Cerebellum (tissue), 5 donors: ENCODE measurements around the gene ELL2.

DNA sequence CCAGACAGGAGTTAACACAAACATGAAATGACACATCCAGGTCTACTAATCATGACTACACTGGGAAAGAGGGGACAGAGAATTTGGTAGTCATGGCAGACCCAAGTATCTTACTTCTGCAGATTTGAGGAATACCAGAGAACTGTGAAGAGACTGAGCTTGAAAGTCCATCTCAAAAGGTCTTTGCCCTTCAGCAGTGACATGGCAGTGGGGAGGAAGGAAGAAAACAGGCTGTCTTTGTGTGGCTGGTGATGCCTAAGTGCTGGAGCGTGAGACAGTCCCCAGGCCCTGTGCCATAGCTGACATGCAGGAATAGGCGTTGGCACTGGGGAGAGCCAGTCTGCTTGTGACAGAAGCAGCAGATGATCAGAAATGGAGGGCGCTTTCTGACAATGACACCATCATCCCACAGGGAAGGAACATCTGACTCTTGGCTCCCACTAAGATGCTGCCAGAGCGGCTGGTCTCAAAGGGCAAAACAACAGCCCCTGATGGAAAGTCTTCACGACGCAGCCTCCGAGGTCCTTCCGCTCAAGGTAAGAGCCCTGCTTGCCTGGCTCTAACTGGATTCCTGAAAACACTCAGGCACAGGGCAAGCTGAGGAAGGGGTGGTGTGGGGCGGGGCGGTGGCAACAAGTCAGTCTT is 15.5 kb upstream of the GLRX start:
- PRO-cap, 3 experiments: no peak in any of the 3 experiments
- RAMPAGE, long total RNA: no peak

- PRO-cap, 3 experiments: no peak in any of the 3 experiments
- RAMPAGE, long total RNA: no peak
Observed at GRCh38 chr5:95841739-95842379, 19.3 kb upstream of the GLRX start.

DNA sequence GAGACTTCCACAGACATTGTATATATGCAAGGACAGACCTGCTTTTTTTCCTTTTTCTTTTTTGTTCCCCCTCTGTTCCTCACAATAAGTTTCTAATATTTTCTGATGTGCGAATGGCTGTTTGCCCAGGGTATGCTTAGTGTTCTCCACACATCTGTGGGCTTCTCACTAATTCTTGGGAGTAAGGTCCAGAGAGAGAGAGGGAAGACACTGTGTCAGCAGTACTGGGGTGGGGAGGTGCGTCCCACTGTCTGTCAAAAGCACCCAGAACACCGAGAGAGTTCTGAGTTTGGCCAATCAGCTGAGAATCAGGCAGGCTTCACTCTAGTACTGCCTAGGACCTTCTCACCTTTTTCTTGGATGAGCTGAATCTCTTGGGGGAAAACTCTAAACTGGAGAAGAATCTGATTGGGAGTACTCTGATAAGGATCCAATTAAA is 61.8 kb downstream of the ELL2 start:
- PRO-cap, 3 experiments: no peak in any of the 3 experiments
- RAMPAGE, long total RNA: no peak

GRCh38 chr5:95934039-95934784 is 27.4 kb downstream of the ELL2 start:
- PRO-cap, 3 experiments: no peak in any of the 3 experiments
- RAMPAGE, long total RNA: no peak

- PRO-cap, 3 experiments: peak in 3 of 3 experiments; most common plus-strand start chr5:95961420 (in 1); most common minus-strand start chr5:95961841 (in 3)
- RAMPAGE, long total RNA: no peak
Observed at GRCh38 chr5:95961297-95961941, at the start of gene ELL2. Gene ELL2, minus strand, starts transcription at chr5:95961851.

DNA sequence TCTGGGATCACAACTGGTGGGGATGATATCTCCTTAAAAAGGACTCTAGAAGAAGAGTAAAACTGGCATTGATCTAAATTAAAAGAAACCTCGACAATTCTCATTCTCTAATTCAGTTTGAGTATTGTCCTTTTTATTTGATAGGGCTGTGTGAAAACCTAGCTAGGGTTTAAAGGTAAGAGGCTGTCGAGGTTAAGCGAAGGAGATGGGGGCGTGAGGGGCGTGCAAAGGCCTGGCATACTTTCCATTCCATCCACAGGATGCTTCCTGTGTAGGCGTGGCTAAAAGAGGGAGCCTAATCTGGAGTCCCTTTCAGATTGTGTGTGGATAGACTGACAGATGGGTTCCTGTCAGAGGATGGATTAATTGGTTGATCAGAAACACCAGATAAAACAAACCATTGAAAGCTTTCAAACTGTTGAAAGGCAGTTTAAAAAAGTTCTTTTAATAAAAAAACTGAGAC is 1.1 kb upstream of the ELL2 start:
- PRO-cap, 3 experiments: no peak in any of the 3 experiments
- RAMPAGE, long total RNA: no peak

- PRO-cap, 3 experiments: no peak in any of the 3 experiments
- RAMPAGE, long total RNA: no peak
Observed at GRCh38 chr5:95969631-95969878, 7.9 kb upstream of the ELL2 start.

- PRO-cap, 3 experiments: no peak in any of the 3 experiments
- RAMPAGE, long total RNA: no peak
Observed at GRCh38 chr5:95986819-95987751, 25.4 kb upstream of the ELL2 start.

DNA sequence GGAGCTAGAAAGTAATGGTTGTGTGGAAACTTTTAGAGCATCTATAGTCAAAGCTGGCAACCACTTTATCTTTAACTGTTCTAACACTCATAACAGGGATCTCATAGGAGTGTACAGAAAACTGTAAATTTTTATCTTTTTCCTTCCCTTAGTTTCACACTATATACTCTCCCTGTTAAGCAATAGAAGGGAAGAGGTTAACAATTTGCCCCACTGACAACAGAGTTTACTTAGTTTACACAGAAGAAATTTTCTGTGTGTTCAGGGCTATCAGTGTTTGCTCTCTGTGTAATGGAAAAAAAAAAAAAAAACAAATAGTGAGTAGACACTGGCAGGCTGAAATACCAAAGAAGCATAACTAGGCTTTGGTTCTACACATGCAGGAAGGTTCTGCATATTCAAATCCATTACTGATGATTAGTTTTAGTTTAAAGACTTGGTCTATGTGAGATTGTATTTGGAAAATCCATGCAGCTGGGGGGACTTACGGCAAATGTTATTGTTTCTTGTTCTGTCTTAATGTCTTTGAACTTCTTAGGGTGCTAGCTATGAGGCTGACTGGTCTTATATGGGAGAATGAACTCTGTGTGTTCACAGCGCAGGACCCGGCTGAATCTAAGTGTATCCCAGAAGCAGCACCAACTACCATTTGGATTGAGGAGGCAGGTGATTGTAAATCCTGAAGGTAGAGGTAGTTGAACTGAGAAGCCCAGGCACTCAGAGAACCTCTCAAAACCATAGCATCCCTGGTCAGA is 187.5 kb downstream of the PCSK1 start:
- PRO-cap, 3 experiments: no peak in any of the 3 experiments
- RAMPAGE, long total RNA: no peak

DNA sequence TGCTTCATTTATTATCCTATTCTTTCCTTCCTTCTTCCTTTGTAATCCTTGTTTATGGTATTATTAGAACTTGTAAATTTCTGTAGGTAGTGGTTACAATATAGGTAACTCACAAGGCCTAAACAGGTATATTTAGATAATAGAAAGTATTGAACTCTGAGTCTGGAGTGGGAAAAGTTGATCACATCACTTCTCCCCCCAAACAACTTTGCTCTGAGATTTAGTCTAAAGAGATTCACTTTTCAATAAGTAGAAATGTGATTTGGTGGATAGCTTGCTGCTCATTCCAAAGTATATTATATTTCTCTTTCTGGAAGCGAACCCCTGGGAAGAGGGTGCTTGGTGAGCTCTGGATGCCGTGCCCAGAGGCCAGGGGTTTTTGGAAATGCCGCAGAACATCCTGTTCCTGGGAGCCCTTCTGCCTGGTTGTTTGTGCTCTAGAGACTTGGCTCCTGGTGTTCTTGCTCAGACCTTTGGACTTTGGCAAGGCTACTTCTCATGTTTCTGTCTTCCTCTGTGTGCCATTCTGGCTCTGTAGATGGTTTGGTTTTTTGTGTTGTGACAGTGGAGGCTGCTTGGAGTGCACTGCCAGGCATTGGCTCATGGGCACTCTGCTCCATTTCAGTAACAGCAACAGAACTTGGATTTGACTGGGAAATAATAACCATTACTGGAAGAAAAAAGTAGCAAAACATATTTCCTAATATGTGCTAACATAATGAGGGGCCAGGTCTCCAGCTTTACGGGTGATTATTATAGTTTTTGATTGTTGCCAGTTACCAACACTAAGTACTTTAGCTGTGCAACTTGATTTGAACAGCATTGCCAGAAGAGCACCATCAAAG is 94.5 kb downstream of the PCSK1 start:
- PRO-cap, 3 experiments: no peak in any of the 3 experiments
- RAMPAGE, long total RNA: no peak

GRCh38 chr5:96660864-96661785 is 1.1 kb upstream of the CAST start:
- PRO-cap, 3 experiments: no peak in any of the 3 experiments
- RAMPAGE, long total RNA: no peak

GRCh38 chr5:96663609-96663956 is 1.4 kb downstream of the CAST start:
- PRO-cap, 3 experiments: no peak in any of the 3 experiments
- RAMPAGE, long total RNA: no peak

- PRO-cap, 3 experiments: no peak in any of the 3 experiments
- RAMPAGE, long total RNA: no peak
Observed at GRCh38 chr5:96806968-96807190, 866 bp downstream of the ERAP1 start.

GRCh38 chr5:96923873-96924445 is 11.9 kb upstream of the LNPEP start:
- PRO-cap, 3 experiments: no peak in any of the 3 experiments
- RAMPAGE, long total RNA: no peak

DNA sequence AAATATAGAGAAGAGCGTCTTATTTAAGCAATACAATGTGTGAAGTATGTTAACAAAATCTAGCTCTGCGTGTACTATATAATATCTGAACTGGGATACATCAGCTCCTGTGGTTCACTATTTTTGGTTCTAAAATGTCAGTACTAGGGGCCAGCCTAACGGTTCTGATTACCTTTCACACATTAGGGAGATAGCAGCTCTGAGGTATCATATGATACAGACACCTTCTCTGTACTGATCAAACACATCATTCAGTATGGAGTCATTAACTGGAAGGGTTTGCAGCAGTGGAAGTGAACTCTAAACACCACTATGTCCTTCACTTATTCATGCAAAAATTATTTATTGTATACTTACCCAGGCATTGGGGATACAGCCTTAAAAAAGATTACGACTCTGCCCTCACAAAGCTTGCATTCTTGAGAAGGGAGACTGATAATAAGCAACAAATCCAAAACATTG is 2.1 kb upstream of the LNPEP start:
- PRO-cap, 3 experiments: no peak in any of the 3 experiments
- RAMPAGE, long total RNA: no peak

- PRO-cap, 3 experiments: no peak in any of the 3 experiments
- RAMPAGE, long total RNA: no peak
Observed at GRCh38 chr5:96963134-96963611, 27.3 kb downstream of the LNPEP start.

GRCh38 chr5:98301755-98302027 is 471.8 kb upstream of the RGMB start:
- PRO-cap, 3 experiments: no peak in any of the 3 experiments
- RAMPAGE, long total RNA: no peak

DNA sequence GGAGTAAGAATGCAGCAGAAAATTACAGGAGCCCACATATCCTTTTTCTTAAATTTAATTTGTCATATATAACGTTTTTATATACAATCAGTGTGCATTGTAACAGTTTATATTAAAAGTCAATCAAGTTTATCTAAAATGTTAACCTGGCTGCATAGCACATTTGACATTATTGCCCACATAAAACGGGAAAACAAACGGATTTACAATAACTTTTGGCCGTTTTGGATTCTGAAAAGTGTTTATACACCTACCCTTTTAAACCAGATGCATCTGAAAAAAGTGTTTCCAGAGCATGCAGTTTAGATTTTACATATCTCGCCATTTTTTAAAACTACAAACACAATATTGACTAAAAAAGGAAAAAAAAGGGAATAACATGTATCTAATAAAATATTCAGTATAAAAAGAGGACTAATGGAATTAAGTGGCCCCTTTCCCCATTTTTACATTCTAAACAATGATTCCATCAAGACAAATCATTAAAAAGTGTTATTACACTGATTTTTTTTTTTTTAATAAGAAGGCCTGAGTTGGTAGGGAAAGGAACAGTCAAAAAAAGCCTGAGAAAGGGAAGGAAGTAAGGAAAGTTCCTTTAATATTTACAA is 73.5 kb downstream of the CHD1 start:
- PRO-cap, 3 experiments: no peak in any of the 3 experiments
- RAMPAGE, long total RNA: no peak

GRCh38 chr5:98909060-98910383 is 19.3 kb downstream of the CHD1 start:
- PRO-cap, 3 experiments: no peak in any of the 3 experiments
- RAMPAGE, long total RNA: no peak

GRCh38 chr5:98941245-98941842 is 12.5 kb upstream of the CHD1 start:
- PRO-cap, 3 experiments: no peak in any of the 3 experiments
- RAMPAGE, long total RNA: no peak